Measurements from ENCODE around the genes FCN2 and PIERCE1.

GRCh38 chr9:134376320-134377371 is 50.4 kb downstream of the RXRA start:
- PRO-cap: no peak

DNA sequence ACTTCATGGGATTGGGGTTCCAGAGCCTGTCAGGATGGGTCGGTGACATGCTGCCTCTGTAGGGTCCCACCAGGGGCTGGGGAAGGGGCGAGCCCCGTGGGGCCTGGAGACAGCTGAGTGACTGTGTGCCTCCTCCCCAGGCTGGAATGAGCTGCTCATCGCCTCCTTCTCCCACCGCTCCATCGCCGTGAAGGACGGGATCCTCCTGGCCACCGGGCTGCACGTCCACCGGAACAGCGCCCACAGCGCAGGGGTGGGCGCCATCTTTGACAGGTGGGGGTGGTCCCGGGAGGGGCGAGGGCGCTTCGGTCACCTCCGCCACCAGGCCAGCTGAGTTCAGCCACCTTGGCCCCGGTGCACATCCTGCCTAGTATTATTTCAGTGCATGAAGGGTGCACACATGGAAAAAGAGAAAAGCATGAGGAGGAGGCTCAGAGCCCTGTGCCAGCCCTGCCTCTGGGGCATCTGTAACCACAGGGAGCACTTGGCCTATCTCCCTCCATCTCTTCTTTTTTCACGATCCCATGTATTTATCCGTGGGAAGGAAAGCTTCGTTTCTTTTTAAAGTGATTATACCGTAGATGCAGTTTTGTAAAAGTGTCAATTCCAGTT is 102.8 kb downstream of the RXRA start:
- PRO-cap: no peak

GRCh38 chr9:134442640-134442919 is 116.3 kb downstream of the RXRA start:
- PRO-cap: no peak

GRCh38 chr9:134468848-134469522 is 142.7 kb downstream of the RXRA start:
- PRO-cap: no peak

DNA sequence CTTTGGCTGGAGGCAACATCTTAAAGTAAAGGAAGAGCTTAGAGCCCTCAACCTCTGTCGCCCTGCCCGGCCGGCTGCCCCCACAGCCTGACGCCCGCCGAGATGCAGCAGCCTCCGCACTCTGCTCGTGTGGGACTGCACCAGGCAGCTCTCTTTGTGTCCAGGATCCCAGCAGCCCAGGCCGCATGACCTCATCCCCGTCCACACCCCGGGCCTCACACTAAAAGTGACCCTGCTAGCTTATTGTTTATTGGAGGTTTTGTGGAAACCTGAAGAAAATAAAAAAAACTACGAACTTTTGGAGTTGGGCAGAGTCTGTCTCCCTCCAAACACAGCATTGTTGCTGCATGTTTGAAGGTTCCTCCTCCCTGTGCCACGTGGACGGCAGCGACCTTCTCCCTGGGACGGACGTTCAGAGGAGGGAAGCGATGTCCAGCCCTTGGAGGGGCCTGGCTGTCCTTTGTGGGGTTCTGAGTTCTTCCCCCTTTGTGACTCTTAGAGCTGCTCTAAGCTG is 103.6 kb upstream of the COL5A1 start:
- PRO-cap: no peak

GRCh38 chr9:134602550-134603077 is 39.0 kb upstream of the COL5A1 start:
- PRO-cap: no peak

GRCh38 chr9:134681143-134681551 is 39.5 kb downstream of the COL5A1 start:
- PRO-cap: no peak

DNA sequence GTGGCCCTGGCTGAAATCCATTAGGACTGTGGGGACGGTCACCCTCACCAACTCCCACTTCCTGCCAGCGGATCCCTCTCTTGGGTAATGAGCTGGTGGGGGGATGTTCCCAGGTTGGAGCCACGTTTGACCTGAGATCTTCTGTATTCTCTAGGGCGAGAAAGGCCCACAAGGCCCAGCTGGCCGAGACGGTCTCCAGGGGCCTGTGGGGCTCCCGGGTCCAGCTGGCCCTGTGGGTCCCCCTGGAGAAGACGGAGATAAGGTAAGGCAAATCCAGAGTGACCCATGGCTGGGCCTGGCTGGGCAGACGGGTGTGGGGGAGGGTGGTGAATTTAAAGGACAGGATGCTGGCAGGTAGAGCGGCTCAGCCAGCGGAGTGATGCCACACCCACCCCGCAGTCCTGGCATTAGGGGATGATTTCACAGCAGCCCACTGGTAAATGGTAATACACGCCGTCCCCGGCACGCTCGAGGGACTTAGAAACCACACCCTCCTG is 71.5 kb upstream of the FCN2 start:
- PRO-cap: no peak

DNA sequence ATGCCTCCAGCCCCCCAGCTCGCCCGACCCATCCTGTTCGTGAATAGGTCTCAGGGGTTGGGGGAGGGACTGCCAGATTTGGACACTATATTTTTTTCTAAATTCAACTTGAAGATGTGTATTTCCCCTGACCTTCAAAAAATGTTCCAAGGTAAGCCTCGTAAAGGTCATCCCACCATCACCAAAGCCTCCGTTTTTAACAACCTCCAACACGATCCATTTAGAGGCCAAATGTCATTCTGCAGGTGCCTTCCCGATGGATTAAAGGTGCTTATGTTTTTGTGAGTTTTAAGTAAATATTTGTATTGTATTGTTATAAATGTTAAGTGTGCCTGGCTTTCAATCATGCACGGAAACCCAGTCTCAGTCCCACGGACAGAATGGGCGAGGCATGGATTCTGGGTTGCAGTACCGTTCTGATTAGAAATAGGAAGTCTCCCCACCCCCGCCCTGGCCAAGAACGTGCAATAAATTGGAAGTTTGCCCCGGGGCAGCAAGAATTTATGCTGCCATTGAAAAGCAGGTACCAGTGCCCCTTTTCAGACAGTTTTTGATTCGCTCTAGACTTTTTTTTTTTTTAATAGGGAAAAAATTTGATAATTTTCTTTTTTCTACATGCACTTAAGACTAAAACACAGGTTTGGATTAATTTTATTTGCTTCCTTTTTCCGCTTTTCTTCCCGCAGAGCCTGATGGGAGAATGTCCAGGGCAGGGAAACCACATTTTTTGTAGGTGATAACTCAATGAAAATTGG is 37.8 kb upstream of the FCN2 start:
- PRO-cap: no peak

GRCh38 chr9:134880415-134881010 is at the start of gene FCN2:
FCN2 (plus strand) TSS chr9:134880810.
- PRO-cap: no peak

GRCh38 chr9:134992891-134993479 is 75.3 kb upstream of the FCN1 start:
- PRO-cap: no peak

- PRO-cap: no peak
Measured at GRCh38 chr9:135478726-135479354, 742 bp upstream of the PPP1R26 start.

- PRO-cap: no peak
Measured at GRCh38 chr9:135499254-135500221, at the start of gene PIERCE1. PIERCE1 (minus strand) TSS chr9:135499869.

DNA sequence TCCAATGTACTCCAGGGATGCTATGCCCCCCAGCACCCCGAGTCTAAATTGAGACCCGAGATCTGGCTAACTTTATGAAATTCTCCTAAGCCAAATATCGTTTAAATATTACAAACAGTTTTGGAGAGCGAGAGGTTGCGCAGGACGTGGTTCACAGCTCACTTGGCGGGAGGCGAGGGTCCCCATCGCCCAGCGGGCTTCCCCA is 358 bp upstream of the MRPS2 start:
- PRO-cap: no peak

DNA sequence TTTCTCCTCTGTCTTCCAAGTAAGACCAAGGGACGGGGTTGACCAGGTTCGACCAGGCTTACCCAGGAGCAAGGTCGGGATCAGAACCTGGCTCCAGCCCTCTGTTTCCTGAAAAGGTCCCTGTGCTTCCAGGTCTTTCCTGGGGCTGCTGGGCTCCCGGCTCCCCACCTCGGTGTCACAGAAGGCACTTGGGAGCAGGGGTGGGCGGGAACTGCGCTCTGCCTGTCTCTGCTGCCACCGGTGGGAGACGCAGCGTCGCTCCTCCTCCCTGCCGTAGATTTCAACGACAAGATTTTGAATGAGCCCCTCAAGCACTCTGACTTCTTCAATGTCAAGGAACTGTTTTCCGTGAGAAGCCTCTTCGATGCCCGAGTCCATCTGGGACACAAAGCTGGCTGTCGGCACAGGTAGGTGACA is 1.1 kb downstream of the MRPS2 start:
- PRO-cap: no peak

DNA sequence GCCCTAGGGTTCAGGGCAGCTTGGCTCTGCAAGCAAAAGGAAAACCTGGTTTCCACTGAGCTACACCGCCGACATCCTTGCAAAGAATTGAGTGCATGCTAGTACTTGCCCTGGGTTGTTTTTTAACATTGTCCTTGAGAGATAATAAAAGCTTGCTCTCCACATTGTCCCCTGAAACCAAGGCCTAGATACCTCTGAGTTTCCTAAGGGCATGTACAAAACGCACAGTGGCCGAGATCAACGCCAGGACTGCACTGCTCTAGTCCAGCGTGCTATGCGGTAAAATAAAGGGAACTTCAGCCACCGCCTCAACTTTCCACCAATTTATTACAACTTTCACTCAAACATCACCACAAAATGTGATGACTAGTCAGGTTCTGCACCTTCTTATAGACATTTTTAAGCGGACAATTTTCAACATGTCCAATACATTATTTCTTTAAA is 4.4 kb downstream of the CAMSAP1 start:
- PRO-cap: no peak

- PRO-cap: no peak
Measured at GRCh38 chr9:135908652-135909328, 1.4 kb upstream of the CAMSAP1 start.

- PRO-cap: no peak
Measured at GRCh38 chr9:135911352-135912471, 4.4 kb upstream of the CAMSAP1 start.

GRCh38 chr9:135926668-135927449 is 19.5 kb upstream of the CAMSAP1 start:
- PRO-cap: no peak

DNA sequence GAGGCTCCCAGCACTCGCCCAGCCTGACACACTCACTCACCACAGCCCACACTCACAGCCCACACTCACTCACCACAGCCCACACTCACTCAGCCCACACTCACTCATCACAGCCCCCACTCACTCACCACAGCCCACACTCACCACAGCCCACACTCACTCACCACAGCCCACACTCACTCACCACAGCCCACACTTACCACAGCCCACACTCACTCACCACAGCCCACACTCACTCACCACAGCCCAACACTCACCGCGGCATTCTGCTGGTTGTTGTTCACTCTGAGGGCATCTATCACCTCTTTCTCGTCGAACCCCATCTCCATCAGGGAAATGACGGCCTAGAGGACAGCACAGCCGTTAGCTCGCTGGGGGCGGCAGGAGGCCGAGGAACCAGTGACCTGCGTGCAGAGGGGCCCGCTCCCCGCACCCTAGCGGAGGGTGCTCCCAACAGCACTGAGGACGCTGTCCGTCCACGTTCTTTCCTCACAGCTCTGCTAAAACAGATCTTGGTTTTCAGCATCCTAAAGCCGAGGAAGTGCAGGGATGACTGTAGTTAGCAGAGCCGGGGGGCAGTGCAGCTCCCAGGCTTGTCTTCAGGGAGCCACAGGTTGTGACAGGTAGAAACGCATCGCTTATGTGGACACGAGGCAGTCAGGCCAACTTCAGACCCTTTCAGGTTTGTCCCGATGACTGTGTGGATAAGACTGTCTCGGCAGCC is 21.6 kb downstream of the UBAC1 start:
- PRO-cap: no peak

Measured in SP-49 (cell line).